BJ (cell line): Measurements from ENCODE around the gene SPDEF.

GRCh38 chr6:33994860-33995443, 150.9 kb downstream of the GRM4 start:
- CAGE, long polyA plus RNA: no peak
- RRBS: no CpG with 5 or more reads among the region's 7 CpGs

DNA sequence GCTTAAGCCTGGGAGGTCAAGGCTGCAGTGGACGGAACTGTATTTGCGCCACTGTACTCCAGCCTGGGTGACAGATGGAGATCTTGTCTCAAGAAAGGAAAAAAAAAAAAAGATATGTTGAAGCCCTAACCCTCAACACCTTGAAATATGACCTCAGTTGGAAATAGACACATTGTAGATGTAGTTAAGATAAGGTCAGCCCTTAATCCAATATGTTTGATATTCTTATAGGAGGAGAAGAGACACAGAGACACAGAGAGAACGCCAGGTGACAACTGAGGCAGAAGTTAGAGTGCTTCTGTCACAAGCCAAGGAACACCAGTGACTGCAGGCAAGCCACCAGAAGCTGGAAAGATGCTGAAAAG, 18.4 kb upstream of the HMGA1 start:
- CAGE, long polyA plus RNA: no peak
- RRBS: no CpG with 5 or more reads among the region's 3 CpGs

GRCh38 chr6:34240460-34241478, 4.1 kb downstream of the HMGA1 start:
- CAGE, long polyA plus RNA: no peak
- RRBS: no CpG with 5 or more reads among the region's 26 CpGs

- CAGE, long polyA plus RNA: no peak
- RRBS: no CpG with 5 or more reads among the region's 6 CpGs
These were observed 70.5 kb upstream of the SMIM29 start for GRCh38 chr6:34318964-34320017.

GRCh38 chr6:34555830-34556530, at the start of gene SPDEF:
SPDEF (minus strand) TSS chr6:34556329.
- CAGE, long polyA plus RNA: no peak
- RRBS: no CpG with 5 or more reads among the region's 12 CpGs

GRCh38 chr6:34560340-34560980, 4.3 kb upstream of the SPDEF start:
- CAGE, long polyA plus RNA: no peak
- RRBS: no CpG with 5 or more reads among the region's 18 CpGs

- CAGE, long polyA plus RNA: no peak
- RRBS: no CpG with 5 or more reads among the region's 15 CpGs
These were observed 494 bp upstream of the ILRUN start for GRCh38 chr6:34697058-34697463.

GRCh38 chr6:34719432-34720366, 23.1 kb upstream of the ILRUN start:
- CAGE, long polyA plus RNA: no peak
- RRBS: no CpG with 5 or more reads among the region's 23 CpGs

DNA sequence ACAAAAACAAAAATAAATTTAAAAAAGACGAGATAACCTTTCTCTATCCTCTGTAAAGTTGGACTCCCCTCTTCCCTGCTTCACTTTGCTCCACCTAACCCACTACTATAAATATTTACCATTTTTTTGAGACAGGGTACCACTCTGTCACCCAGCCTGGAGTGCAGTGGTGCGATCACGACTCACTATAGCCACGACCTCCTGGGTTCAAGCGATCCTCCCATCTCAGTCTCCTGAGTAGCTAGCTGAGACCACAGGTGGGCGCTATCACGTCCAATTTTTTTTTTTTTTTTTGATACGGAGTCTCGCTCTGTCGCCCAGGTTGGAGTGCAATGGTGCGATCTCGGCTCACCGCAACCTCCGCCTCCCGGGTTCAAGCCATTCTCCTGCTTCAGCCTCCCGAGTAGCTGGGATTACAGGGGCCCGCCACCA, 880 bp upstream of the SNRPC start:
- CAGE, long polyA plus RNA: no peak
- RRBS: no CpG with 5 or more reads among the region's 17 CpGs

DNA sequence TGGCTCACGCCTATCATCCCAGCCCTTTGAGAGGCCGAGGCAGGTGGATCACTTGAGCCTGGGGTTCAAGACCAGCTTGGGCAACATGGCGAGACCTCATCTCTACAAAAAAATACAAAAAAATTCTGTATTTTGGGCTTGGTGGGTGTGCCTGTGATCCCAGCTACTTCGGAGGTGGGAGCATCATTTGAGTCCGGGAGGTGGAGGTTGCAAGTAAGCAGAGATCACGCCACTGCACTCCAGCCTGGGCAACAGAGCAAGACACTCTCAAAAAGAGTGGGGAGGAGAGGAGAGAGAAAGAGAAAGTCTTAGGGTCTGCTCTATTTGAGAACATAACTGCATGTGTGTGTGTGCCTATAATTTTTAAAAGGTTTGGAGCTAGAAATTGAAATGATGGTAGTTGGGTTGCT, 14.8 kb upstream of the BLTP3A start:
- CAGE, long polyA plus RNA: no peak
- RRBS: no CpG with 5 or more reads among the region's 6 CpGs

GRCh38 chr6:34793073-34793404, 1.2 kb downstream of the BLTP3A start:
- CAGE, long polyA plus RNA: no peak
- RRBS: no CpG with 5 or more reads among the region's 7 CpGs

- CAGE, long polyA plus RNA: no peak
- RRBS: no CpG with 5 or more reads among the region's 12 CpGs
These were observed 7.0 kb upstream of the TCP11 start for GRCh38 chr6:35147999-35148733.

DNA sequence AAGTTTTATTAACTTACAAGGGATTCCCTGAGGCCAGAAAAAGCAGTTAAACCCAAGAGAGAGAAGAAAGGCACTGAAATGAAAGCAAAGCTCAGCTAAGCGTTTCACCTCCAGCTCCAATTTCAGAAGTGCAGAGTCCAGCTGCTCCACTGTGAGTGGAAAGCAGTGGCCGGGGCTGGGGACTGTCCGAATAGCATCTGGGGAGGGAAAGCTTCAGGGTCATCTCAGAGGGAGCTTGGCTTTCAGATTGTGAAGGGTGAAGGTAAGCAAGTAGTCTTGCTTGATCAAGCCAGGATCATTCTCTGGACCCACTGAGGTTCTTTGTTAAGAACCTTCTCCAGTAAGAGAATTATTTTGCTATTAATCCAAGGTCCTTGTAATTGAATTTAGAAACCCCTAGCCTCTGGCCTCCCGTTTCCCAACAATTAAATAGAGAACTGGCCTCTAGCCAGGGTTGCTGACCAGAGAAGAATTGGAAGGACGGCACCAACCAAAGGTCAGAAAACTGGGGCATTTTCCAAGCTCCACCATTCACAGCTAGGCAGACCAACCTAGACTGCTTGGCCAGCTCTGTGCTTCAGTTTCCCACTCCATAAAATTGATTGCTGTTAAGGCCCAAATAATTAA, 20.9 kb upstream of the TCP11 start:
- CAGE, long polyA plus RNA: no peak
- RRBS: no CpG with 5 or more reads among the region's 5 CpGs

GRCh38 chr6:35165552-35166333, 24.6 kb upstream of the TCP11 start:
- CAGE, long polyA plus RNA: no peak
- RRBS: no CpG with 5 or more reads among the region's 3 CpGs

DNA sequence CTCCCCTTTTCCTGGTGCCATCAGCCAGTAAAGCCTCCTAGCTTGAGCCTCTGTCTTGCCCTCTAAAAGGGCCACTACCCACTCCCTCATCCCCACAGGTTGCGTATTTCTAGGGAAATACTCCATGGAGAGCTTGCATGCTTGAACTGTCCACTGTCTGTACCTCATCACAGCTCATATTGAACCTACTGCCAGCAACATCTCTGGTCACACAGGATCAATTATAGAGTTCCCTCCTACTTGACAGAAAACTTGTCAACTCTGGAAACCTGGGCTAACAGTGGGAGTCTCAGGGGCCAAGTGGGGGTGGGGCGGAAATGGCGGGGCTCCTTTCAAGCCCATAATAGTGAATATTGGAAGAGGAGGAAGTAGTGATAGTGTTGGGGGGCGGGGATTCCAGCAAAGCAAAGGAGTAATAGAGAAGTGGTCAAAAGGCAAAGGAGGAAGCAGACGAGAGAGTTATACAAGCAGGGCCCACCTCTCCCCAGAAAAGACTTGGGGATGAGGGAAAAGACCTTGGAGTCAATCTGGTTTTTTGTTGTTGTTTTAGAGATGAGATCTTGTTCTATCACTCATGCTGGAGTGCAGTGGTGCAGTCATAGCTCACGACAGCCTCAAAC, 2.0 kb downstream of the DEF6 start:
- CAGE, long polyA plus RNA: no peak
- RRBS: no CpG with 5 or more reads among the region's 6 CpGs

DNA sequence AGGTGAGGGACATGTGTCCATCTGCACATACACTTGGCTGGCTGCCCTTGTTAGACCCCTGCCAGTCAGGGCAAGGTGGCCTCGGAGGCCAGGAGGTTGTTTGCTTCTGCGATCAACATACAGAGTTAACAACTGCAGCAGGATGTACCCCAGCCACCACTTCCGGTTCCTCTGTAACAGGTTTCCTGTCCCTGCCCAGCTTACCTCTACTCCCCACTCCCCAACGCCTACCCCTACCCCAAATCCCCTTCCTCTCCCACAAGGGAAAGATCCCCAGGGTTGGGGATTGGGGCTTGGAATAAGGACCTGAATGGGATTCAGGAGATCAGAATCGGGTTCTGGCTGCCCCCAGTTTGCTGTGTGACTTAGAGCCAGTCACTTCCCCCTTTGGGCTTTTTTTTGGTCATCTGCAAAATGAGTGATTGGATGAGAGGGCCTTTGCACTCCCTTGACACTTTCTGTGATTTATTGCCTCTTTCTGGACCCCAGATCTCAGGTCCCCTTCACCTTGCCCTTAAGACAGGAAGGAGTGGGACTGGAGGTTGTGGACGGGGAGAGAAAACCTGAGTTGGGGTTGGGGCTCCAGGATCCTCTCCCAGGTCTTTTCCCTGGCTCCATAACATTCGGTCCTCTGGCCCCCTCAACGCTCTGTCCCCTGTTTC, 14.1 kb downstream of the DEF6 start:
- CAGE, long polyA plus RNA: no peak
- RRBS: no CpG with 5 or more reads among the region's 8 CpGs

DNA sequence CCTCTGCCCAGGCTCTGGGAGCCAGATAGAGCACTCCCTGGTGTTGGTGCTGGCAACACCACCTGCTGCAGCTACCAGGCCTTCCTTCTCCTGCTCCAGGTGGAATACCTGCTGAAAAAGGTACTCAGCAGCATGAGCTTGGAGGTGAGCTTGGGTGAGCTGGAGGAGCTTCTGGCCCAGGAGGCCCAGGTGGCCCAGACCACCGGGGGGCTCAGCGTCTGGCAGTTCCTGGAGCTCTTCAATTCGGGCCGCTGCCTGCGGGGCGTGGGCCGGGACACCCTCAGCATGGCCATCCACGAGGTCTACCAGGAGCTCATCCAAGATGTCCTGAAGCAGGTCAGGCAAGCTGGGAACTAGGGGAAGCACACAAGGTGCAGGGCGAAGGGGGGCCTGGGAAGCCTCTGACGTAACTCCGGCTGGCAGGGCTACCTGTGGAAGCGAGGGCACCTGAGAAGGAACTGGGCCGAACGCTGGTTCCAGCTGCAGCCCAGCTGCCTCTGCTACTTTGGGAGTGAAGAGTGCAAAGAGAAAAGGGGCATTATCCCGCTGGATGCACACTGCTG, 14.7 kb downstream of the DEF6 start:
- CAGE, long polyA plus RNA: no peak
- RRBS: 84% methylated on average over 7 of the region's 15 CpGs

DNA sequence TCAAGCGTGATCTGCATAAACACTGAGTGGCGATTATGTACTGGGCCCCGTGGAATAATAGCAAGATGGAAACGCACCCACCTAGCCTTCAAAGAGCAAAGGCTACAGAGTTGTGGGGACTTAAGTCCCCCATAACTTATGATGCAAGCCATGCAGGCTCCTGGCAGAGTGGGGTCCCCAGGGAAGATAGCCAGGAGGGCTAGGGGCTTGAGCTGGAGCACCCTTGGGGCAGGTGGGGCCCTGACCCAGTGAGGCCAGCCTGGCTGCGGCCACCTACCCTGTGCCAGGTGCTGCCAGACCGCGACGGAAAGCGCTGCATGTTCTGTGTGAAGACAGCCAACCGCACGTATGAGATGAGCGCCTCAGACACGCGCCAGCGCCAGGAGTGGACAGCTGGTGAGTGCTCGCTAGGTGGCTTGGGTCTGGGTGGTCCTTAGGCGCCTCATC, 20.0 kb downstream of the DEF6 start:
- CAGE, long polyA plus RNA: no peak
- RRBS: no CpG with 5 or more reads among the region's 17 CpGs

DNA sequence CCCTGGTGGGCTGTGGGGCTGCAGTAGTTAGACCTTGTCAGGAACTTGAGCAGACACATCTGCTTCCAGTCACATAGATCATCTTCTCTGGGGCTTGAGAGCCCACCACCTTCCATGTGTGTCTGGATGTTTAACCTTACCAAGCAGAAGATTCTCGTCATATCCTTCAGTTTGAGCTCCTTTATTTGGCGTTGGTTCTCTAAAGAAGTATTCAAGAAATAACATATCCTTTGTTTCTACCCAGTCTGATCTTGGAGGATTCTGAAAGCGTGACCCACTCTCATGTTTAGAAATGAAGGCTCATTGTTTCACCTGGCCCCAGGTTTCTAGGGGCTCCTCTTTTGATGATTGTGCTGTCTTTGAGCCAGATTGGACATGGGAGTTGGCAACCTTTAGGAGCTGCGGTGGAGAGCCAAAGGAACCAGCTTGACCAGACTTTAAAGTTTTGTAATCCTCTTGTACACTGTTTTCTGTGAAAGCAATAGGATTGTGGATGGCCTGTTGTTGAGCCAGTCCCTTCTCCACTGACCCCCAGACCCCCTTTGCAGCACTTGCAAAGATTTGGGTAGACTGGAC, 2.1 kb downstream of the PPARD start:
- CAGE, long polyA plus RNA: no peak
- RRBS: no CpG with 5 or more reads among the region's 4 CpGs

DNA sequence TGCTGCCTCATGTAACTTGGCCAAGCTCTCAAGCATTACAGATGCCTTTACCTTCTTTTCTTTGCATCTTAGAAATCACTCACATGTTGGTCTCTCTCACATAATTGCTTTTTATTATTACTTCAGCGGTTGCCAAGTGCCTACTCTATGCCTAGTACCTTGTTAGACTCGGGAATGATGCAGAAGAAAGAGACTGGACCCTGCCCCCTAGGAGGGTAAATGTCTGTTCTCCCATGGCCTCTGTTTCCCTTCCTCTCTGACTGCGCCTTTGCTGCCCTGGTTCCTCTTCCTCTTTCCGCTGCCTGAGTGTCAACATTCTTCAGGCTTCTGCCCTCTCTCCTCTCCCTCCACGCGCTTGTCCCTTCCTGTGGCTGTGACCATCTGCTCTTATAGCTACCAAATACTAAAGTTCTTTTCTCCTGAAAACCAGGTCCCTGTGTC, 28.7 kb downstream of the PPARD start:
- CAGE, long polyA plus RNA: no peak
- RRBS: no CpG with 5 or more reads among the region's 6 CpGs